ENCODE results near the genes ABTB2 and APIP.

DNA sequence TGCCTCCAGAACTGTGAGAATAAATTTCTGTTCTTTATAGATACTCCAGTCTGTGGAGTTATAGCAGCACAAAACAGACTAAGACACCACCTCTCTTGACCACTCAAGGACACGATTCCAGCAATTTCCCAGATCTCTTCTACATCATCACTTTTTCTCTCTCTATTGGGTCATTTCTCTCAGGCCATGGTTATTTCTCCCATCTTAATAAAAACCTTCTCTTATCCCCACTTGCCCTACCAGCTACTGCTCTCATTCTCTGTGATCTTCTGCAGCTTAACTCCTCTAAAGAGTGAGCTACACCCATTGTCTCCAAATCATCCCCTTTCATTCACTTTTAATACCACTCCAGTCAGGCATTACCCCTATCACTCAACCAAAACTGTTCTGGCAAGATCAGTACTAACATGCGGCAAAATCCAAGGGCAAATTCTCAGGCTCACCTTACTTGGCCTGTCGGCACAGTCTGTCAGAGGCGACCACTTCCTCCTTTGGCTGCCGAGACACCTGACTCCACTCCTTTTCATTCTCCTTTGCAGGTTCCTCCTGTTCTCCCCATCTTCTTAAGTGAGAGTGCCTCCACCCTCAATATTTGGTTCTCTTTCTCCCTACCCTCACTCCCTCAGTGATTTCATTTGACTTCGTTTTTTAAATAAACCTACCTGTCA, 4.3 kb downstream of the C11orf91 start:
- PRO-cap = no peak

DNA sequence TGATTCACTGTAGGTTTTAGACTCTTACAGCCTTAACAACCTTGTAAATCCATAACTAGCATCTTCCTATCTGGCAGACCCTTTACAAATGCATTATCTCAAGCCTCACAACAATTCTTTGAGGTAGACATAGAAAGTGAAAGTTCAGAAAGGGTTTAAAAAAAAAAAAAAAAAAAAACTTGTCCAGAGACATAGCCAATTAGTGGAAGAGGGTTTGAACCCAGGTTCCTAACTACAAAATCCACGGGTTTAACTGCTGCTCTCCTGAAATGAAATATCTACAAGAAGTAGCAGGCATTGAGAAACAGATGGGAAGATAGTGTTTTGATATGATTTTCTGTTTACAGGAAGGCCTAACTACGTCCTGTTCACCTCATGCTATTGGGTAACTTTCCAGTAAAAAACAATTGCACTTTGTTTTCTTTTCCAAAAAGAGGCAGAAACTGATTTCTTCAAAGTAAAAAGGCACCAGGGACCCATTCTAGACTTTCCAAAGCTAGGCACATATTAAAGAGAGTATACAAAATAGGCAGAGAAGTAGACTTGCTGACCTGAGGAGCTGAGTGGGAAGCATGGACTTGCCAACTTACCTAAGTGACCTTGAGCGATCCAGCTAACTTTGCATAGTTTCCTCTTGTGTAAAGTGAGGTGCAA, 5.9 kb upstream of the C11orf91 start:
- PRO-cap = no peak

DNA sequence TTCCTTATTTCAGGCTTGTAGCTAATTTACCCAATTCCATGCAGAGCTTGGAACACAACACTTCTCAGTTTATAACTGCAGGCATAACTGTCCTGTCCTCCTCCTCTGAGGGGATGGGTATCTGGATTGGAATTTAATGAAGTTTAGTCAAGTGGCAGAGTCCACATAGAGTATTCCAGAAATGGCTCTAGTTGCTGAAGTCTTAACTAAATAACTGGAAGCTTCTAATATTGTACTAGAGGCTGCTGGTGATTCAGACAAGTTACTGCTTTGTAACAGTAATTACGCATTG, 12.7 kb upstream of the C11orf91 start:
- PRO-cap = no peak

- PRO-cap = no peak
Observed at GRCh38 chr11:33777753-33778260, 3.5 kb upstream of the FBXO3 start.

DNA sequence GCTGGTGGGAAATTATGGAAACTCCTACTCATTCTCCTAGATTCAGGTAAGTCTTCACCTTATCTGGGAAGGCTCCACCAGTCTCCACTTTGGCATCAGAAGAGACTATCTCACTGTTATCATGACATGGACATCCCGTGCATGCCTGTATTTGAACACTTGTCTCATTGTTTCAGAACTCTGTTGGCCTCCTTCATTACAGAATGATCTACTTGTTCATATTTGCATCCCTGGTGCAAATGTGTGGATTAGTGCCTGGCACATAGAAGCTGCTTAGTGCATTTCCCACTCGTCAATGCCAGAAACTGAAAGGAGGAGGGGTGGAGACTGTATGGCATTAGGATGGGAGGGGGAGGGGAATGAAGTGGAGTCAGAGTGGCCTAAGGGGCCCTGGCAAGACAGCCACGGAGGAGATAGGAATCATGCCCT, 54.0 kb upstream of the CAPRIN1 start:
- PRO-cap = no peak

GRCh38 chr11:34141539-34142099, 36.2 kb downstream of the NAT10 start:
- PRO-cap = no peak

GRCh38 chr11:34142100-34142600, 36.7 kb downstream of the NAT10 start:
- PRO-cap = no peak

DNA sequence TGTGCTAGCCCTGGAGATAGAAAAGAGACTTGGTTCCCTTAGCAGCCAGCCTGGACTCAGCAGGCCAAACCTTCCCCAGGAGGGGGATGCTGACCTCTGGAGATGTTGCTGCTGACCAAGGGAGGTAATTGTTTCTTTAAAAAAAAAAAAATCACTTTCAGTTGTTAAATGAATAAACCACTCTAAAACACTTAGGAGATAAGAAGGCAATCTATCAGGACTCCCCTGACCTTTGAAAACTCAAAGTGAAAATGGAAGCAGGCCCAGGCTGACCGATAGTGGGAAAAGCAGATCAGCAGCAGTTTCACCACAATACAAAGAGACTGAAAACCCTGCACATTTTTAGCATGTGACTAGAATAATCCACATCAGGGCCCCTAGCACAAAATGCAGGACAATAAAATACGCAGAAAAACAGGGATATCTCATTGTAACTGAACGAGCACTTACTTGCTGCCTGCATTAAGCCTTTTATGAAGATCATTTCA, 113.7 kb downstream of the ABTB2 start:
- PRO-cap = no peak

GRCh38 chr11:34349794-34350349, 7.9 kb downstream of the ABTB2 start:
- PRO-cap = no peak

DNA sequence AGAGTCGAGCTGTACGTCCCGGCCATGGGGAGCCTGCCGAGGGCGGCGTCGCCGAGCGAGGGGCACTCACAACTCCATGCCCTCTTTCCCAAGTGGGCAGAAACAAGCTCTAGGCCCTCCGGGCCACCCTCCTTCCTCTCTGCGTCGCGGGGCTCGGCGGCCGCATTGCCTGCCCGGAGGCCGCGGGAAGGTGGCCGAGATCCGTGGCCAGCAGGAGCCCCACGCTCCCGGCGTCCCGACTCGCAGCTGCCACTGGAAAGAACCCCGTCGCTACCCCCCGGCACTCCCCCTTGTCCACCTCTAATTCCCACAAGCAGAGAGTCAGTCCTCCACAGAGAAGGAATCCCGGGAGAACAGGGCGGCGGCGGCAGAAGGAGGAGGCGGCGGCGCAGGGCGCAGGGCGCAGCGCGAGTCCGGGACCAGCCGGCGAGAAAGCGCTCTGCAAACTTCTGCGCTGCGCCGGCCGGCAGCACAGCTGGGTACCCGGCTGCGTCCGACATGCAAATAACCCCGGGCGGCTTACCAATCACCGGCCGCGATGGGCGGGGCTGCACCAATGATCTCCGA, at the start of gene ABTB2:
ABTB2 (minus strand) TSS at position 453 of the 567 bp plus-strand sequence.
- PRO-cap = no peak

DNA sequence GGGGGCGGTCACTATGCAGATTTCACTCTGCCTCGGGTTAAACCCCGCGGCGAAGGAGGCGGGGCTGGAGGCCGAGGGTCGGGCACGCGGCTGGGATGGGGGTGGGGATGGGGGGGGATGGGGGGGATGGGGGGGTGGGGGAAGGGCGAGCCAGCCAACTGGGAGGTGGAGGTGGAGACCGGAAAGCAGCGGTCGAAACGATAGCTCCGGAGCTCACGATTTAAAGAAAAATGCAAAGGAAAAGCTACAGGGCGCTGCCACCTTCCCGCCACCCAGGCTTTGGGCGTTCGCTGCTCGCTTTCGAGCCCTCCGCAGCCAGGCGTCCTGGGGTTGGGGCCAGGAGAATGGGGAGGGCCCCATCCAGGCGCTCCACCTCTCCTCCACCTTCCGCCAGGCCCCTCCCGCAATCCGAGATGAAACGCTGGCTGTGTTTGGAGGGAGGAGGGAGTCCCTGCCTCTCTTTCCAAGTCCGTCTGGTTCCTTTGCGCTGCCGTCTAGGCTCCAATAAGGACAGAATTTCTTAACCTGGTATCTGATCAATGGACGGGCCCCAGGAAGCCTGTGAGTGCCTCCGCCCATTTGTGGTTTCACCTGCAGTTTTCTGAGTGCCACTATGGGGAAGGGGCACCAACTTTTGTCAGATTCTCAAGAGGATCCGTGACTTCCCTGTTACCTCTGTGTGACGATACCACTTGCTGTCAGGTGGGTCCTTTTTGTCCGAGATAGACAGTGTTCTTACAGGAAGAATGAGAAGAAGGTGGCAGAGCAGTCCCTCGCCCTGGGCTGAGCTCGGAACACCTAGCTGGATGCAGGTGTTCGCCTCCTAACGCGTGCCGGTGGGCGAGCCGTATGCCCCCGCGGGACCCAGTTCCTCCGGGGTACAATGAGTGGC, 561 bp upstream of the ABTB2 start:
- PRO-cap = no peak

- PRO-cap = no peak
Observed at GRCh38 chr11:34404922-34405627, 33.7 kb upstream of the CAT start.

- PRO-cap = no peak
Observed at GRCh38 chr11:34489059-34489584, 24.5 kb downstream of the ELF5 start.

- PRO-cap = no peak
Observed at GRCh38 chr11:34537546-34538175, 24.1 kb upstream of the ELF5 start.

DNA sequence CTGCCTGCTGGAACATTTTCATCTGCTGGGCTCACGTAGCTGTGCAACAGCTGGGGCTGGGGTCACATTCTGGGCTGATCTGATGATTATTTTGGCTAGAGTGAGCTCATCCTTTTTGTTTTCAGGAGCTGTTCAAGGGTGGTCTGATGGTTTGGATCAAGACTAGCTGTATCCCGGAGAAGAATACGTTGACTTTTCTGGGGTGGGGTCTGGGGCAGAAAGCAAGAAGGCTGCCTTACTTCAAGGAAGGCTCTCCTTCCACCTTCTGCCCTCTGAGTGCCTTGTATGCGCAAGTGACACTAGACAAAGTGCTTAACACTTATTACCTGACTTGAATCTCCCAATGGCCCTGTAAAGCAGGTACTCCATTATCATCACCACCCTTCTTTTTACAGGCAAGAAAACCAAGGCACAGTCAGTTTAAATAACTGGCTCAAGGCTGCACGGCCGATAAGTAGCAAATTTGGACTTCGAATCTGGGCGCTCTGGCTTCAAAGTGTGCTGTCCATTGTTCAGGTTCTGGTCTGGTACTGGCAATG, 19.5 kb upstream of the EHF start:
- PRO-cap = no peak

DNA sequence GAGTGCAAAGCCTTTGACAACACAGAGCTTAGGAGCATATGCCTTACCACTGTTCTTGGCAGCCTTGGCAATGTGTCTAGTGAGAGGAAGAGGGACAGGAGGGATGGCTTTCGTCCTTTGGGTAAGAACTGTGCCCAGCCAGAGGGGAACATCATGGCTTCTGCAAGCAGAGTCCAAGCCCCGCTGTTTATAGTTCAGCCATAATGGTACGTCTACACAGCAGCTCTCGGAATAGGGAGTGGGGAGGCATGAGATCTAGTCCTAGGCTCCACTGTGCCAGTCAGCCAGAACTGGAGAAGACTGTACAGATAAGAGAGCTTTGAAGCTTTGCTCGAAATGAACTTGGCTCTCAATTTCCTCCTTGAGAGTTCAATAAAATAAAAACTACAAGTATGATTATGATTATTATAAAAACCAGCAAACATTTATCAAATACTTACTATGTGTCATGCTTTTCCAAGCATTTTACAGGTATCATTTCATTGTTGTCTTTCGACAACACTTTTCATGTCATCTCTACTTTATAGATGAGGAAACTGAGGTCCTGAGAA, 14.9 kb downstream of the EHF start:
- PRO-cap = no peak

DNA sequence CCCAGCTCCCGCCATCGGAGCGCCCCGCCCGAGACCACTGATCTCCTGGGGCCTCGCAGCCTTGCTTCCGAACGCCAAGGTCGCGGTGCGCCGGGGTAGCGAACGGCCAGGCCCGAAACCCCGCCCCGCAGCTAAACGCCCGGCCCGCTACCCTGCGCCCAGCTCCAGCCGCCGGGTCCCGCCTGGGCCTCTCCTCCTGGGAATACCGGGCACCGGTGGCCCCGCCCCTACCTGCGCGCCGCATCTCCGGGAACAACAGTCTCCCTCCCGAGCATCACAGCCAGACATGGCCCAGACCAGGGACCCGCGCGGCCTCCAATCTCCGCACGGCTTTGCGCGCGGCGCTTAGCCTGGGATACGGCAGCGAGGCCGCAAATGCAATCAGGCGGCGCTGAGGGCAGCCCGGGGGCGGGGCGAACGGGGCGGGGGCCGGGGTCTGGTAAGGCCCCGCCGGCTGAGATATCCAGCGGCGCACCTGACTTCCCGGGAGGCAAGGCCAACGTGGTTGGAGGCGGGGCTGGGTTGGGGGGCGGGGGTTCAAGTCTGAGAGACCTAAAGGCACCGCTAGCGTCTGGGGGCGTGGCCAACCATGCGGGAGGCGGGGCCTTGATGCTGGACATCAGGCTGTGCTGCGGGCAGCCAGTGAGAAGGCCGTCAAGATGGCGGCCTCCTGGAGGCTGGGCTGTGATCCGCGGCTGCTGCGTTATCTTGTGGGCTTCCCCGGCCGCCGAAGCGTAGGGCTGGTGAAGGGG, at the start of gene APIP:
APIP (minus strand) TSS at position 383 of the 752 bp plus-strand sequence.
- PRO-cap = bidirectional peak, plus-strand start at position 70 of the sequence, minus-strand start at position 39 of the sequence; bidirectional peak, plus-strand start at position 645 of the sequence, minus-strand start at position 357 of the sequence

- PRO-cap = no peak
Observed at GRCh38 chr11:34977680-34978049, 61.2 kb downstream of the PDHX start.

DNA sequence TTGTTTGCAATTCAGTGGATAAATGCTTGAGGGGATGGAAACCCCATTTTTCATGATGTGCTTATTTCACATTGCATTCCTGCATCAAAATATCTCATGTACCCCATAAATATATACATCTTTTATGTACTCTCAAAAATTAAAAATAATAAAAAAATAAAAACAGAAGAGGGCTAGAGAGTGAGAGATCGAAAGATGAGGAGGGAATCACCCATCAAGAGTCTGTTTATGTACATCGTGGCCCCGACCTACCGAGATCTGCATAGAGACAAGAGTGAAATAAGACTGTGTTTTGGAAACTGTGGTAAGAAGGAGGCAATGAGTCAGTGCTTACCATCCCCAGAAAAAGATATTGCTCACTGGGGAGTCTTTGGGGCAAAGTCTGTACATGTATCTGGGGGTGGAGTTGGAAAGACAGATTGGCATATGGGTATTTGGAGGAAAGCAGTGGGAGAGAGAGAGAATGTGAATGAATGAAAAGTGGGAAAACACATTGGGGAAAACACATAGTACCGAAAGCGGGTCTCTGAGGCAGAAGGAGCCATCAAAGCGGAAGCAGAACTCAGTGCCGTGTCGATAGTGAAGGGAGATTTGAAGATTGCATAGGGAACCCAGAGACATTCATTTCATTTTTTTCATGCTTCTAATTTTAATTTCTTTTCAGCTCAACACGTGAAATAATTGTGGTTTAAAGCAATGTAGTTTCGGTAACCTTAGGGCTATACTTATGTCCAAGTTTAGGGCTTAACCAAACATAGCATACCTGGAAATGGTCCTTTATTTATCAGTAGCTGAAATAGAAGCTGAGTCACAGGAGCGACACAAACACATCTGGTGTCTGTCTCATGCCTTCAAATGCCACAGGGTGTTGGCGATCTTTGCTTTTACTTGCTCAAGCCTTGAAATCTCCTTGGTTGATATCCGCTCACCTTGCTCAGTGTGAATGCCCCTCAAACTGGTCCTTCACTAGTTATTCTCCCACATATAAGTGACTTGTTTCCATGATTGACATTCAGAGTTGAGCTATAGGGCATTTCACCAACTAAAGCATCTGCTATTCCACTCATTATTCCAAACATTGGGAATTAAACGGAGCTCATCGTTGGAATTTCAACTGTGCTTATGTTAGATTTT, 98.6 kb upstream of the CD44 start:
- PRO-cap = no peak

- PRO-cap = no peak
Observed at GRCh38 chr11:35082077-35083109, 56.6 kb upstream of the CD44 start.

Data from SUDHL5 (cell line).